ENCODE results near the genes TRMT61A and RD3L.

- PRO-cap = no peak
Observed at GRCh38 chr14:103342830-103343922, 9.1 kb downstream of the EIF5 start.

GRCh38 chr14:103372518-103373078 is 12.6 kb upstream of the MARK3 start:
- PRO-cap = no peak

- PRO-cap = no peak
Observed at GRCh38 chr14:103385563-103386622, 678 bp downstream of the MARK3 start.

GRCh38 chr14:103386623-103387216 is 1.5 kb downstream of the MARK3 start:
- PRO-cap = no peak

DNA sequence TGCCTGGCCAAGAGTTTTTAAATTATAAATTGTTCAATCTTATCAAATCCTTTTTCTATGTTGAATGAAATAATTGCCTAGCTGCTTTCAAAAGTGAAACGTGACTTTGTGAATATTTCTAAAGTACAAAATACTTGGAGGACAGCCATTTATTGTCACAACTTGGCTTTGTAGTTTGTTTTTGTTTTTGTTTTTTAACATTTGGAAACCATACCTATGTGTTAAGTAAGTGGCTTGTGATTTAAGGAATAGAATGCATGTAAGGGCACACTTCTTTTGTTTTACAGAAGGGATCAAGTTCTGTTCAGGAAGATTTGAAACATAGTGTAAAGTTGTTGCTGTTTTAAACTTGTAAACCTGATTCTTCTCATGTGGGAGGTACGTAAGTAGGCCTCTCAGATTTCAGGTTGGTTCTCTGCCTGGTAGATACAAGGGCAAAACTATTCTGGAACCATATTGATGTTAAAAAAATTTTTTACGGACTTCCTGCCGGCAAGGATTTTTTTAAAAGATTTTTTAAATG is 13.5 kb downstream of the MARK3 start:
- PRO-cap = no peak

DNA sequence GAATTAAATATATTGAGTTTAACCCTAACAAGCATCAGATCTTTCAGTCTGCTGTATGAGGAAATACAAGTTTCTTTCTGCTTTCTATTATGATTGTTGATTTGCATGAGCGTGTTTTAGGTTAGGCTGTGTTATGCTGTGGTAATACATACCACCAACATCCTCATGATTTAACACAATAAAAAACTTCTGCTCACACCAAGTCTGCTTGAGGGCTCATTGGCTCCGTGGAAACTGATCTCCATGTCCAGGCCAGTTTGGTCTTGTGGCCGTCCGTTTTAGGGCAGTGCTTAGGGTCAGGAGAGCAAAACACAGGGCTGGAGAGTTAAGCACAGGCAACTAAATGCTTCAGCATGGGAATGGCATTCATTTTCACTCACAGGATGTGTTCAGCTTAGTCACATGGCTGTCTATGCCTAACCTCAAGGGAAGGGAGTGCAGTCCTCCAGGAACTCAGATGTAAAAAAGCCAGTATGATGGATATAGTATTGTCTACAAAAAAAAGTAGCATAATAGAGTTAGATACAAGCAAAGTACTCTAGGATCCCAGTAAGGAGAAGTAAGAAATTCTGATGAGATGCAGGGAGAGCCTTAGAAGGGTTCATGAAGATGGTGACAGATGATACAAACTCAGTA is 16.2 kb downstream of the MARK3 start:
- PRO-cap = no peak

GRCh38 chr14:103465341-103466671 is 56.8 kb downstream of the CKB start:
- PRO-cap = no peak

DNA sequence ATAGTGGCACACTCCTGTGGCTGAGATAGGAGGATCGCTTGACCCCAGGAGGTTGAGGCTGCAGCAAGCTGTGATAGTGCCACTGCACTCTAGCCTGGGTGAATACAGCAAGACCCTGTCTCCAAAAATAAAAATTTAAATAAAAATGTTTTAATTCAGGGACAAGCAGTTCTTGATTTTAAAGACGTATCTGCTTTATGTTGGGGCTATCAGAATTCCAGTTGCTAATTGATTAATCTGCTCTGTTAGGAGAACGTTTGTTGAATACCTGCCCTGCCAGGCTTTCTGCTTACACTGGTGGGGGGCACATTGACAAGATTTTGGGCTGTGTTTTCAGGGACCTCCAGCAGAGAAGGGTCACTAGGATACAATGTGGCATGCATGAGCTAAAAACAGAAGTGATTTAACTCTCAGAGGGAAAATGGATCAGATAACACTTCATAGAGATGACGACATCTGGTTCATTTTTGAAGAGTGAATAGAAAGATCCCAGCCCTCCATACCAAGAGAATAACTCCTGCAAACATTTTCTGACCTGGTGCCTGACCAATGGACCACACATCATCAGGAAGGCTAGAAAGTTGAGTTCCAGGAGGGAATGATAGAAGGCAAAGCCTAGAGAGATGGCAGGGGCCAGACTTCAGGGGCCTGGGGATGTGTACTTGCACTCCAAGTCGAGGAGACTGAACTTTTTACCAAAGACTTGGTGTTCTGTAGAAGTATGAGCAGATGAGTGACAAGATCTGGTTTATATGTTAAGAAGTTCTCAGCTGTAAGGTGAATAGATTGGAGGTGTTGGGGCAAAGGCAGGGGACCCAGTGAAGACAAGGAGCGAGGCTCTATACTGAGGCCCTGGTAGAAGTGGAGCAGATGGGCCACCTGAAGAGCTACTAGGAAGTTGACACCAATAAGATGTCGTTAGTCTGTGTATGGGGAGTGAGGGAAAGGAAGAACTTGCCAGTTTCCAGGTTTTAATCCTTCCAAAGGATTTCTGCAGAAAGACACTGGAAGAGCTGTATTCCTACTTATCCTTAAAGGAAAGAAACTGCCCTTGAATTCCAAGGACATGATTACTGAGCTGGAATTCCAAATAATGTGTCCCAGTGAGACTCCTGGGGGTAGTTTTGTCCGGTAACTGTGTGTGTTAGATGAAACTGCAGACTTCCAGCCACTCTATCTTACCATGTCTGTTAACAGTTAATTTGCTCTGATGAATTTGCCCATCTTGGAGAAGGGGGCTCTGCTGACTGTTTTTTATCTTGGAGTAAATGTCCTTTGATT is 33.5 kb downstream of the CKB start:
- PRO-cap = no peak

DNA sequence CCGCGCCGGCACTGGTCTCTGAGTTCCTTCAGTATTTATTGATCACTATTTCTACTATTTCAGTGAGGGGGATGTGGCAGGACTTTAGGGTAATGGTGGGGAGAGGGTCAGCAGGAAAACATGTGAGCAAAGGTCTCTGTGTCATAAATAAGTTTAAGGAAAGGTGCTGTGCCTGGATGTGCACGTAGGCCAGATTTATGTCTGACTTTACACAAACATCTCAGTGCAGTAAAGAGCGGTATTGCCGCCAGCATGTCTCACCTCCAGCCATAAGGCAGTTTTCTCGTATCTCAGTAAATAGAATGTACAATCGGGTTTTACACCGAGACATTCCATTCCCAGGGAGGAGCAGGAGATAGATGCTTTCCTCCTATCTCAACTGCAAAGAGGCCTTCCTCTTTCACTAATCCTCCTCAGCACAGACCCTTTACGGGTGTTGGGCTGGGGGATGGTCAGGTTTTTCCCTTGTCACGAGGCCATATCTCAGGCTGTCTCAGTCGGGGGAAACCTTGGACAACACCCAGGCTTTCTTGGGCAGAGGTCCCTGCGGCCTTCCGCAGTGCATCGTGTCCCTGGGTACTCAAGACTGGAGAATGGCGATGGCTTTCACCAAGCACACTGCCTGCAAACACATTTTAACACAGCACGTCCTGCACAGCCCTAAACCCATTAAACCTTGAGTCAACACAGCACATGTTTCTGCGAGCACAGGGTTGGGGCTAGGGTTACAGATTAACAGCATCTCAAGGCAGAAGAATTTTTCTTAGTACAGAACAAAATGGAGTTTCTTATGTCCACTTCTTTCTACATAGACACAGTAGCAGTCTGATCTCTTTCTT is 2.6 kb upstream of the CKB start:
- PRO-cap = no peak

GRCh38 chr14:103528866-103529560 is at the start of gene TRMT61A:
TSS of gene TRMT61A (plus strand) at chr14:103529196.
- PRO-cap = bidirectional peak, plus-strand start at chr14:103529199, minus-strand start at chr14:103529037

- PRO-cap = no peak
Observed at GRCh38 chr14:103535939-103536469, 7.0 kb downstream of the TRMT61A start.

DNA sequence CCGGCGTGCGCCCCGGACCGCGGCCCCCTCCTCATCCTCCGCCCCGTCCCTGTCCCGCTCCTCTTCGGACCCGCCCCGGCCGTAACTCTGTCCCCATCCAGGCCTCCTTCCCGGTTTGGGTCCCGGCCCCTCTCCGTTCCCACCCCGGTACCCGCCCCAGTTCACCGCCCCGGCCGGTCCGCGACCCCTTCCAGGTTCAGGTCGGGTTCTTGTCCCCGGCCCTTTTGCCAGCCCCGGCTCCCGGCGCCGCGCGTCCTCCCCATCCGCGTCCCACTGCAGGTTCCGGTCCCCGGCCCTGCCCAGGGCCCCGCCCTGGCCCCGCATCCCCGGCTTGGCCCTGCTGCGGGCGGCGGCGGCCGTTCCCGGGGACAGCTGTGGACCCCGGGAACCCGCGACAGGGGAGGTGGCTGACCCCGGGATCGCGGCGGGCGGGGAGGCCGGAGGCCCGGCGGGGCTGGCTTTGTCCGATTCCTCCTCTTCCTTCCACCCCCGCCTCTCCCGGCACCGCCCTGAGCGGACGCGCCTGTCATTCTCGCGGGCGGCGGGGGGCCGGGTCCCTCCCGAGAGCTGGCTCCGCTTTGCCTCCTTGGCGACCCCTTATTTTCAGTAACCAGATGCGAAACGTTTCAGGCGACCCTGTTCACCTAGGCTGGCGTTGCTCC is 623 bp downstream of the KLC1 start:
- PRO-cap = unidirectional peak, minus-strand start at position 275 of the sequence

DNA sequence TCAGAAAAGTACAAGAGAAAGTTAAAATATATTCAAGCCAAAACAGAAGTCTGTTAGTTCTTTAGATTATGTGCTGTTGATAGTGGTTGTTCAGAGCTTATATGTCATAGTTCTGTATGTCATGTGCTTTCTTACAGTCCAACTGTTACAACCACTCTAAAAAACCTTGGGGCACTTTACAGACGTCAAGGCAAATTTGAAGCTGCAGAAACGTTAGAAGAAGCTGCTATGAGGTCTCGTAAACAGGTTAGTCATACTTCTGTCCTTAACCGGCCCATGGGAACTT is 38.0 kb downstream of the XRCC3 start:
- PRO-cap = no peak

DNA sequence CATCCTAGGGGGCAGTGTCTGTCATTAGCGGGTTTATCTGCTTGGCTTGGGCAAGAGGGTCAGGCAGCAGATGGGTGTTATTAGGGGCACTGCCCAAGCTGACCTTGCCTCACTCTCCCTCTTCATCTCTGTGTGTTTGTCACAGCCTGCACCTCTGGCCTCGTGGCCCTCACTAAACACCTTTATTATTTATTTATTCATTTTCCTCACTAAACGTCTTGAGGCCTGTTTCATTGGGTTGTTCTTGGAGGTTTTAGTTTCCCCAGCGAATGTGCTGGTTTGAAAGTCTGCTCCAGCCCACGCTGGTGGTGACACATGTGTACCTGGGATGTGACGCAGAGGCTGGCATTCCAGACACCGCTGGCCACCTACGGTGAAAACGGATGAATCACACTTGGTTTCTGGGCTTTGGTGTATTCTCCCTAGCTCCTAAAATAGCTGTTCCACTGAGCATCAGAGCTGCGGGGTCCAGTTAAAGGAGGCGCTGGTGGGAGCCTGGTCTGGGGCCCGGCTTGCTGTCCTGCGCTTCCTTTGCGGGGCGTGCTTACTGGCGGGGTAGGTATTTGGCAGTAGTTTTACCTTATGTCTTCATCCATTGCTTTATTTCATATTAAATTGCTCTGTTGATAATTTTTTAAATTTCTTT is 6.1 kb downstream of the ZFYVE21 start:
- PRO-cap = no peak

DNA sequence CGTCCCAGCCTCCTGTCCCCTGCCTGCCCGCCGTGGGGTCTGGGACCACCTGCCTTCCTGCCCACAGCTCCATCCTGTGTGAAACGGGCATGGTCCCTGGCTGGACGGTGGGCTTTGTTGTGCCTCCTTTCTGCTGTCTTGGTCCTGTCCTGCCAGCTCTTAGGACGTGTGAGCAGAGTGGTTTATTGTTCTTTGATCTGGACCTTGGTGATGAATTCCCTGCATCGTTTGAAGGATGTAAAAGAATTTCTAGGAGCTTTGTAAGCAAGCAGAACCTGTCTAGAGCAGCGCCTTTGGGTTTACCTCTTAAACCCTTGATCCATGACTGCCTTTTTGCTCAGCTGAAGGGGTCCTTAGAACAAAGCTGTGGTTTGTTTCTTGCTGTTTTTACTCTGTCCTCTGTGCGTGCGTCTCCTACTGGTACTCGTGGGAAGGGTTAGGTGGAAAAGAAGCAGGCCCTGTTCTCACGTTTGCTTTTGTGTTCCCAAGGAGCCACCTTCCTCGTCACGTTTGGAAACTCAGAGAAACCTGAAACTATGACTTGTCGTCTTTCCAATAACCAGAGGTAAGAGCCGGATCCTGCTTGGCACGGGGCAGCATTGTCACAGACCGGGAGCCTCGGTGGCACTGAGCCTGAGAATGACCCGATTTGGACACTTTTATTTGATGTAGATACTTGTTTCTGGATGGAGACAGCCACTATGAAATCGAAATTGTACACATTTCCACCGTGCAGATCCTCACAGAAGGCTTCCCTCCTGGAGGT is 13.0 kb downstream of the ZFYVE21 start:
- PRO-cap = no peak

DNA sequence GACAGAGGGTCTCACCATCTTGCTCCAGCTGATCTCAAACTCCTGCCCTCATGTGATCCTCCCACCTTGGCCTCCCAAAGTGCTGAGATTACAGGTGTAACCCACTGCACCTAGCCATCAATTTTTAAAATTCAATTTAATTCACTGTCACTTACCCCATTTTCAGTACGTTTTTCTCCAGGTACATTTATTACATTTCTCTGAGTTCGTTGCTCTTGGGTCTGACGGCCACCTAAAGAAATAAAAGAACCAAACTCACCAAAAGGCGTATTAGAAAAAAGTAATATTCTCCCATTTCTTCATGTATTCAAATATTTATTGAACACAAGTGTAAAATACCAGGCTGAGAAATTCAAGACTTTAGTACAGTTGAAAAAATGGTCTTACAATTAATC is 63.0 kb downstream of the ZFYVE21 start:
- PRO-cap = no peak

DNA sequence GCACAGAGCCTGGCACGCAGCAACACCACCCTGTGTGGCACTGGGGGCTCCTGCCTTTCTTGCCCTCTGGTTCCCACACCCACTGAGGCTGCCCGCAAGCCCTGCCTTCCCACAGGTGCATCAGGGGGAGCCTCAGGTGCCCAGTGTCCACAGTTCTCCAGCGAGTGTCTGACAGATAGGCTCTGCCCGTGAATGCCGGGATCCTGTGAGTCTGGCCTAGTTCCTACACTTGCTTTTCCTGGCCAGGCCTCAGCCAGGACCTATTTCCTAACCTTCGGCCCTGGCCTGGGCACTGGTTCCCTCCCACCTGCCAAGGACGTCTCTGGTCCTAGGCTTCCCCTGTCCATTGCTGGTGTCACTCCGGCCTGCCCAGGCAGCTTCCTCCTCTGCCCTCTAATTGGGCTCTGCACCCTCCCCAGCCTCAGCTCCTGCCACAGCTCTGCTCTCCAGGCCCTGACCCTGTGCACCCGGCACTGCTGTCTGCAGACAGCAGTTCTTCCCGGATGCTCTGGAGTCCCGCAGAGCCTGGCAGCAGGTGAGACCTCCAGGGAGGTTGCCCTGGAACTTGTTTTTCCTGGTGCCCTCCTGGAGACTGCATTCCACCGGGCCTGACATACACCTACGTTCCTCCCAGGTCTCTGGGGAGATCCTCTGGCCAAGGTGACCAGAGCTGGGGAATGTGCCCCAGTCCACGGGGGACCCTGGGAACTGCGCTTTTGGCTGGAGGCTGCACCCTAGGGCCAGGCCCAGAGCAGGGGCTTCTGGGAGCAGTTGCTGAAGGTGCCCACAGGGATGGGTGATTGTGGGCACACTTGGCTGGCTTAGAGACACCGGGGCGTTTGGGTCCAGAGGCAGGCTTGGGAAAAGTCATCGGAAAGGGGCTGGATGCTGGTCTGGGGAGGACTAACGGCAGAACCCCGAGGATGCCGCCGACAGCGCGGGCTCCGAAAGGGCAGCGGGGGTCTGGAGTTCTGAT is 29.9 kb downstream of the ATP5MJ start:
- PRO-cap = no peak

DNA sequence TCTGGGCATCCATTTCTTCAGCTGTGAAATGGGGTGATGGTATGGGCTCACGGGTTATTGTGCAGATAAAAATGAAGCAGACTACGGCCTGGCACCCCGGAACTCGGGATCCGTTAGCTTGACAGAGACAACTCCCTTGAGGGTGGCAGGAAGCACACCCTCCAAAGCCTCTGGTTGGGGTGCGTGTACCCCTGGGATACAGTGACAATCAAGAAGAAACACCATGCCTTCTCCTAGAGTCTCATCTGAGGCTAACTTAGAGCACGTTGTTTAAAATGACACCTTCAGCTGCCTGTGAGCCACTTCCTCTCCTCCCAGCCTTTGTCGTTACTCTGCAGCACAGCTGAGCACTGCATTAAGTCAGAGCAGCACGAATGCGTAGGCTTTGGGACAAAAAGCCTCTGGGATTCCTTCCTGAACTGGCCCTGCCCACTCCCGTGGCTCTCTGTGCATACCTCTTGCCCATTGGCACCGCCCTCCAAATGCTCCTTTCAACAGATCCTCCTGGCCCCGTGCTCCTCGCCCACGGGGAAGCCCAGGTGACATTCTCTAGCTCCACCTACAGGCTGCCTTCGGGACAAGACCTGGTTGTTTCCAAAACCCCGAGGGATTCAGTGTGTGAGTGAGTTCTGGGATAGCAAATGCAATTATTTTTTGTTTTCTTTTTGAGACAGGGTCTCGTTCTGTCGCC is 11.2 kb downstream of the ATP5MJ start:
- PRO-cap = no peak

- PRO-cap = no peak
Observed at GRCh38 chr14:103942258-103942887, at the start of gene RD3L. TSS of gene RD3L (minus strand) at chr14:103942529.

DNA sequence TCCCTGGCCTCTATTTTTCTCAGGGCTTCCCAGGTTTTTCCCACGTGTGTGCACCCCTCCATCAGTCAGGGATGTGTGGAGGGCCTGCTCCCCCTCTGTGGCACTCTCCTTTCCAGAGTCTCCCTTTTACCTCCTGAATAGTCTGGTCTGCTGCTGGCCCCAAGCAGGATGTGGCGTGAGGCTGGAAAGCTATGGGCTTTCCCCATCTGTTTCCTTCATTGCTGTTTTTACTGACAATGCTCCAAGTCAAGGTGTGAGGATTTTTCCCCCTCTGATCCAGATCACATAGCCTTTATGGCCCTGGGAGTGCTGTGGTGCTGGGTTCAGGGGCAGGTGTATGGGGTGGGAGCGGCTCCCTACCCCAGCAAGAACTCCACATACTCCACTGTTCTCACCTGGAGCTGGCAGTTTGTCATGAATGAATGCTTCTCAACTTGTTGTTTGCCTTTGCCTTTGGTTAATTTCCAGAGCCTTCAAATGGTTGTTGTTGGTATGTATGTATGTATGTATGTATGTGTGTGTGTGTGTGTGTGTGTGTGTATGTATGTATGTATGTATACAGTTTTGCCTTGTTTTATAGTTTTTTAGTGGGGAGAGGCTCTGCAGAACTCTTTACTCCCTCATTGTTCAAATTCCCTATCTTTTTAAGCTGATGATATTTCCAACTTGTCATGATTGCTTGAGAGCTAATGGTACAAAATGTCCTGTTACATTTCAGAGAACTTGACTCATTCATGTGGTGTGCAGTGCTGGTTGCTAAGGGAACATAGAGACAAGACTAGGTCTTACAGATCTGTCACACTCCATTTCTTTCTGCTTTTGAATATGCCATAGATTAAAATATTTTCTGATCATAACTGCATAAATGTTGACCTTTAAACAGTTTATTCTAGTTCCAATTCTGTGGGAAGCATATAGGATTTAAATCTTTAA is 36.6 kb upstream of the ASPG start:
- PRO-cap = no peak

Measured in mesenteric fat pad (tissue), 1 donor.